GM12892 (cell line): ENCODE data around the genes STK17A and SPDYE1.

DNA sequence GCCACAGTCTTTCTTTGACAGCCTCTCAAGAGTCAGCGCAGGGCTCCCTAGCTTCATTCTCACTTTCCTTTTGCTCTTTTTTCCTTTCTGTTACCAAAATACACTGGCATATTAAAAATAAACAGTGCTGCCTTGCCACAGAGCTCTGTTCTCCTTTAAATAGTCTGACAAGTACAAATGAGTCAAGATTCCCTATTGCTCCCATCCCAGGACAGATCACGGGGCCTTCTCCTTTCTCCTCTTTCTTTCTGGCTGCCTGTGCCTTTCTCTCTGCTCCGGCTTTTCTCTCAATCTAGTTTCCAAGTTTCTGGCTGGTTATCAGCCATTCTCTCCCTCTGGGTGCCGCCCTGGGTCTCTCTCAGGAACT is 132.4 kb upstream of the INHBA start:
- RRBS, result no CpG with 5 or more reads among the region's 4 CpGs

DNA sequence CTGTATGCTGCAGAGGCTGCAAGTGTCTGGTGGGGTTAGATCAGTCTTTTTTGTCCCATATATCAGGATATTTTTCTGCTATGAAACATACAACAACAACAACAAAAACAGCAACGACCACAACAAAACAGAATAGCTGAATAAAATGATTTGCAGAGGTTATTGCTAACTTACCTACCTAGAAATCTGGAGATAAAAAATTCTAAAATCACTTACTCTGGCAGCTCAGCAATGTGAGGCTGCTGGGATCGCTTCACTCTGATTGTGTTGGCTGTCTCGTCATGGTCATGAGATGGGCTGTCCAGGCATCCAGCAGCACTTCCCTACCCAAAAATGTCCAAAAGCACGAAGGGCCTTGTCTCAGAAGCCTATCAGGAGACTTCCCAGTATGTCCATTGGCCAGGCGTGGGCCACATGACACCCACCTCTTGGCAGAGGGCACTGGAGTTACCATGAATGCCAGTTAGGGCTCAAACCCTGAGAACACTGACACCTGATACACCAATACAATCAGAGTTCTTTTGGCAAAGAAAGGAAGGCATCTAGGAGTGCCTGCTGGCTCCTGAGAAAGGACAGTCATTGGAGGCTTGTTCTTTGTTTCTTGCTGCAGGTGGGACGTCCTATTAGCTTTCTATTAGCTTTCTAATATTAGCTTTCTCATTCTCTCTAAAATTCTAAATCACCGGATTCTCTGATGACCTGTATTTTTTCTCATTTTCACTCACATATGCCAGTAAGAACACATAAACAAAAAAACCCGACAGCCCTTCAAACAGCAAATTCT is 27.0 kb upstream of the GLI3 start:
- RRBS, result no CpG with 5 or more reads among the region's 8 CpGs

DNA sequence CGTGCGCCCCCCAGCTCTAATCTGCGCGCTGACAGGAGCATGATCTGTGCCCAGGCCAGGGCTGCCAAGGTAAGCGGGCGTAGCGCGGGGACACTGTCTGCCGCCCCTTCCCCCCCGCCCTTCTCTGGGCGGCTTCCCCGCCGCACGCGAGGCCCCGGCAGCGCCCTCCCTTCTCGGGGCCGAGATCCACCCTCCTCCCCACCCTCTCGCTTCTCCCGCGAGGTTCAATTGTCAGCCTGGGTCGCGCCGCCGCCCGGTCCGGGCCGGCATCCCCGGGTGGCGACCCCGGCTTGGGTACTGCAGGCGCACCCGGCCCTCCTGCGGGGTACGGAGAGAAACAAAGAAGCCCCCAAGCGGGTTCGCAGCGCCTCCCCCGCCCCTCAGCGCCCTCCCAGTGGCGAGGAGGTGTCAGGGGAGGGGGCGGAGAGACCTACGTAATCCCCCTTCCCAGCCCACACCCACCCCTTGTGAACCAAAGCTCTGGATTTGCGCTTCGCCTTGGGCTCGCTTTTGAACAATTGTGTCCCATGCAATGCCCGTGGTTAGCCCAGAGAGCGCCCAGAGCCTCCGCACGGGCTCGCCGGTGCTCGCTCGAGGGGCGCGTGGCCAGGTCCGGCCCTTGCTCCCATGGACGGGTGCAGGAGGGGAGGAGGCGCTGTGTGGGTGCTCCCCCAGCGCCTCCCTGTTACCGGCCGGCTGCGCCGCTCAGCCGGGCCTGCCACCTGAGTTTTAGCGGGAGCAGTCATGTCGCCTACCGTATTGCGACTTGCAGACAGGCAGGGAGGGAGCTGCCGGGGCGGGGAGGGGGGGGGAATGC is 630 bp downstream of the HECW1 start:
- RRBS, result under 1% methylated on average over 13 of the region's 72 CpGs

GRCh38 chr7:43302078-43302960 is 189.9 kb downstream of the HECW1 start:
- RRBS, result no CpG with 5 or more reads among the region's 15 CpGs

DNA sequence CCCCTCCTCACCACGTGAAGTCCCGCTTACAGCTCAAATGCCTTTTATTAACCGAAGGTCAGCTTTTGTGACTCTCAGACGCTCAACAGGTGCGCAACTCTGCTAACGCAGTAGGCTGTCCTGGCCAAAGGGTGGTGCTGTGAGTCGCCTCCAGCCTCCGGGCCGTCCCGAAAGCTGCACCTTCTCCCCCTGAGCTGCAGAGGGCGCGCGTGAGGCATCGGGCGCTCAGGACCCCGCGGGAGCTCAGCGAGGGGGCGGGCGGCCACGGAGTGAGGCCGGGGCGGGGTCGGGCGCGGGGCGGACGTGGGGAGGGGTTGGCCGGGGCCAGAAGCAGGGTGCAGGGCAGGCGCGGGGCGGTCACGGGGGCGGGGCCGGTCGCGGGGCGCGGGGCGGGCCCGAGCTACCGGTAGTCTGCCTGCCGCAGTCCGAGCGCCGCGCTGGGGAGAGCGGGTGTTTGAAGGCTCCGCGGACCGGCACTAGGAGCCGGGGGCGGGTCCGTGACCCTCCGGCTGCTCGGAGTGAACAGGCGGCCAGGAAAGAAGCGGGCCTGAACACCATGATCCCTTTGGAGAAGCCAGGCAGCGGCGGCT is at the start of gene STK17A:
STK17A (plus strand) TSS at position 421 of the 590 bp plus-strand sequence.
- RRBS, result 1% methylated on average over 24 of the region's 60 CpGs

DNA sequence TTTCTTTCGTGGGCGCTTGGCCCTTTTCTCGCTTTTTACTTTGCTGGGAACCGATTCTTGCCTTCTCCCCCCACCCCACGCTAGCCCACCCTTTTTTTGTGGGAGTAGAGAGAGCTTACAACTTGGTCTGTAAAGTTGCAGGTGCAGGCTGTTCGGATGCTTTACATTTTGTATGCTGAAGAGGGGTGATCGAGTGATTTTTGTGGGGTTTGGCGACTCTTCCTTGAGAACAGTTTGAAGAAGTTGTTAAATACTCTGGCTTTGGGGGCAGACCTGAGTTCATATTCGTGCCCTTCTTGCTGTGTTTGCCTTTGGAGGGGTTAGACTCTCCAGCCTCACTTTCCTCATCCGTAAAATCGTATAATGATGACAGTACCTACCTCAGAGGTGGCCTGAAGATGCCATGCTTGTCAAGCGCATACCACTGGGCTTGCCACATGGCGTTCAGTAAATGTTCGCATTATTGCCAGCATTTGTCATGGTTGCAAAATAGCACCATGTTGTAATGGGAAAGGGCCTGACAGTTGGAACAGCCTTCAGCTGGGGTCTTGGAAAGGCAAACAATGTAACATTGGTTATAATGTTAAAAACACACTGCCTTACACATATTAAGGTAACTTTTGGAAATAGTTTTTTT is 1.2 kb downstream of the STK17A start:
- RRBS, result no CpG with 5 or more reads among the region's 14 CpGs

DNA sequence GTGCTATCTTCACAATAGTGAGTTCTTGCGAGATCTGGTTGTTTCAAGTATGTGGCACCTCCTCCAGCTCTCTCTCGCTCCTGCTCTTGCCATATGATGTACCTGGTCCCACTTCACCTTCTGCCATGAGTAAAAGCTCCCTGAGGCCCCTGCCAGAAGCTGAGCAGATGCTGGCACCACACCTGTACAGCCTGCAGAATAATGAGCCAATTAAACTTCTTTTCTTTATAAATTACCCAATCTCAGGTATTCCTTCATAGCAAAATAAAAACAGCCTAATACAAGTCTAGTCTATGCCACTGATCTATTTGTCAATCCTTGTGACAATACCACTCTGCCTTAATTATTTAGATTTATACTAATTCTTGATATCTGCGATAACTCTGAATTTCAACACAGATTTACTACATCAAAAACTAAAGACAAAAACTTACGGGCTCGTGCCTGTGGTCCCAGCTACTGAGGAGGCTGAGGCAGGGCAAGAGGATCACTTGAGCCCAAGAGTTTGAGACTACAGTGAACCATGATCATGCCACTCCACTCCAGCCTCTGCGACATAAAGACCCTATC is 66.1 kb downstream of the COA1 start:
- RRBS, result no CpG with 5 or more reads among the region's 6 CpGs

DNA sequence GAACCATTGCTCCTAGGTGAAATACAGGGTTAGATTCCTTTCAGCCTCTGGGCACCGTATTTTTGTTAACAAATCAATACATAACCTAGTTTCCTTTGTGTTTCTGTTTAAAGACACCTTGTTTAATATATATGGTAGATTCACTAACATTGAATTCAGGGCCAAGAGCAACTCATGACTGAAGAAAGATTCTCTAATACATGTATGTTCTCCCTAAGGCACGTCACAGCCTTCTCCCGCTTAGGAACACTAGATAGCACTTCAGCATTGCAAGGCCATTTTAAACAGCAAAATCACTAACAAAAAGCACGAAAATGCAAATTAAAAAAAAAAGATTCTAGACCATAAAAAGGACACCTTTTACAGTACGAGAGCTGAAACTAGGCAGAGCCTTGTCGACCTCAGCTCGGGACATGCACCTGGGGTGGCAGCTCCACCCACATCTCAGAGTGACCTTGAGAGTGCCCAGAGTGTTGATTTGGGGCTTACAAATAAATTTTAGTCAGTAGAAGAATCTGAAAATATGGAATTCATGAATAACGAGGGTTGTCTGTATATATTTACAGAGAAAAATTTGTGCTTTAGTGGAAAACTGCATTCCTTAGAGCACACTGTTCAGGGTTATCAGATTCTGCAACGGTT is 1.2 kb downstream of the MRPS24 start:
- RRBS, result no CpG with 5 or more reads among the region's 9 CpGs

- RRBS, result no CpG with 5 or more reads among the region's 7 CpGs
Measured at GRCh38 chr7:43873346-43874122, 4.2 kb upstream of the MRPS24 start.

DNA sequence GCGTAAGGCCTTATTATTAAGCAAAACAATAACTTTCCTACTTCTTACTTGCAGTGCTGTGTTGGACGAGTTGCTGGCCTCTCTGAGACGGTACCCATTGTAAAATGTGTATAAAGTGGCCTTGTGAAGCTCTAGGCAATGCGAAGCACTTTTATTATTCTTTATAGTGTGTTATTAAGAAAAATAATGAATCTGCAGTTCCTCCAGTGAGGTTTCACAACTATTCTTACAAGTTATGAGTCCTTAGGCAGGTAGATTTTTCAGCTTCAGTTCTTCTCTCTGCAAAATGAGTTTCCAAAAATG is 519 bp upstream of the URGCP start:
- RRBS, result no CpG with 5 or more reads among the region's 4 CpGs

DNA sequence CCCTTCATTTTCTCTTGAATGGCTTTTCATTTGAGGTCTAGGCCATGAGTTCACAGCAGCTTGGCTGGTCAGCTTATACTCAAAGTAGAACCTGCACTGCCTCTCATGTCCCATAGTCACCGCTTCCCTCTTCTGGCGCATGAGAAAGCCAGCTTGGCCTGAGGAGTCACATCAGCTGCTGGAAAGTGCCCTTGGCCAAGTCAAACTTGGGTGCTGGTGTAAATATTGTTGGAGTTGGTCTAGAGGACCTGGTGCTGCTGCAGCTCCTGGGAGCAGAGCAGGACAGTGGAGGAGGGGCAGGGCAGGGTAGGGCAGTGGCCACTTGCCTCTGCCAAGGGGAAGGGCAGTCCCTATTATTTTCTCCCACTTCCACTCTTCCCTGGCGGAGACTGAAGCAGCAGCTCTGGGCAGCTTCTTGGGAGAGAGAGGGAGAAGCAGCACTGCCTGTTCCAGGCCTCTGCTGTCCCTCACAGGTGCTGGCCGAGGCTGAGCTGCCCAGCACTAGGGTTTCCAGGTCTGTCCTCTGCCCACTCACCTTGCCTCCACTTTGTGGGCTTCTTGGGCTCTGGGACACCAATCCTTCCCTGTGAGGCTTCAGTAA is 12.8 kb downstream of the UBE2D4 start:
- RRBS, result no CpG with 5 or more reads among the region's 4 CpGs

DNA sequence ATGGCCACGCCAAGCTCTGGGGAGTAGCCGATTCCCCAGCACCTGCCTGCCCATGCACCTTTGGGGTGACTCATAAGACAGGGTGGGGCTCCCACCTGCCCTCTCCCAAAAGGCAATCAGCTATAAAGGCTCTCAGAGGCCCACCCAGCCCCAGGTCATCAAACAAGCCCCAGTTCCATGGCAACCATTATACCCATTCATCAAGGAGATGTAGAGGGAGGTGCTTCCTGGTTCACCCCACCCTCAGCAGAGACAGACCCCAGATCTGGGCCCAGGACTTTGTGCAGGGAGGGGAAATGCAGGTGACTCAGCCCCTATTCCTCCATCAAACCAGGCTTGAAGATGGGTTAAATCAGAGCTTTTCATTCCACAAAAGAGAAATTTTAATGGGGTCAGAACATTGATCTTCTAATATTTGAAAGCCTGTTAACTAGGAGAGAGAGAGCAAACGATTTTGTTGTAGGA is at the start of gene SPDYE1:
SPDYE1 (plus strand) TSS at position 240 of the 465 bp plus-strand sequence.
- RRBS, result no CpG with 5 or more reads among the region's 3 CpGs

DNA sequence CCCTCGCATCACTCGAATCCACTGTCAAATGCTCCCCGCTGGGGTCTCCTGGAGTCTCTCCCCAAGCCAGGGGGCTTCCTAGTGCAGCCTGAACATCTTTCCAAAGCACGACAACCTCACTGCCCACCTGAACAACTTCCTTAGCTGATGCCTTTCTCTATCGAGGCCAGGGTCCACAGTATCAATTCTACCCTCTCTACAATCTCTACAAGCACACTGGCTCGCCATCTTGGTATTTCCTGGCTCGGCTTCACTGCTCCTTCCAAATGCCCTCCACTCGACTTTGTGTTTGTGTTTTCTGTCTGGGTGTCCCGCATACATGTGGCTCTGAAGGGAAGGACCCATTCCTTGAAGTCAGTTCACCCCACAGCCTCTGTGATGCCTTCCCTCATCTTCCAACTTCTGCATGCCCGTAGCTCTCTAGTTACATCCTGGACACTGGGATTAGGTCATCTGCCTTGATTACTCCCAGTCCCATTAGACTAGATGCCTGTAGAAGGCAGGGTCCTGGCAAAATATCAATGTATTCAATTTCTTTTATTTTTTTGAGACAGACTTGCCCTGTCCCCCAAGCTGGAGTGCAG is 8.3 kb downstream of the SPDYE1 start:
- RRBS, result no CpG with 5 or more reads among the region's 10 CpGs

DNA sequence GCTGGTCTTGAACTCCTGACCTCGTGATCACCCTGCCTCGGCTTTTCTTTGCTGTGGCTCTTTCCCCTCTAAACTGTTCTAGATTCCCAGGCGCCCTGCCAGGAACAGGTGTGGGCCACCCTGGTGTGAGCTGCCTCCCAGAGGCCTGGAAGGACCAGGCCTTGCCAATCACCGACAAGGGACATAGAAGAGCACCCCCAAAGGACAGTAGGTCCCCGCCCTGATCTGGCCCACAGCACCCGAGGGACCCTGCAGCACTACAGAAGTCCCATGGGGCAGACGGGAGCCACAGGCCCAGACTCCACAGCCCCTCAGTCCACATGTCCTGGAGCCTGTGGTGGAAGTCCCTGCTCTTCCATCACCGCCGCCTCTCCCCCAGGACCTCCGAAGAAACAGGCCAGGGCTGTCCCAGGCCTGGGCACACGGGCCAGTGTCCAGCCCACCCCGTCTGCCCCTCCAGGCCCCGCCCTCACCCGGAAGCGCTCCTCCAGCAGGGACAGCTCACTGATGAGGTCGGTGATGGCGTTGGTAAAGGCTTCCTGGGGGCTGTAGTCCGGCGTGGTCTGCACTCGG is 16.5 kb downstream of the SPDYE1 start:
- RRBS, result no CpG with 5 or more reads among the region's 20 CpGs

DNA sequence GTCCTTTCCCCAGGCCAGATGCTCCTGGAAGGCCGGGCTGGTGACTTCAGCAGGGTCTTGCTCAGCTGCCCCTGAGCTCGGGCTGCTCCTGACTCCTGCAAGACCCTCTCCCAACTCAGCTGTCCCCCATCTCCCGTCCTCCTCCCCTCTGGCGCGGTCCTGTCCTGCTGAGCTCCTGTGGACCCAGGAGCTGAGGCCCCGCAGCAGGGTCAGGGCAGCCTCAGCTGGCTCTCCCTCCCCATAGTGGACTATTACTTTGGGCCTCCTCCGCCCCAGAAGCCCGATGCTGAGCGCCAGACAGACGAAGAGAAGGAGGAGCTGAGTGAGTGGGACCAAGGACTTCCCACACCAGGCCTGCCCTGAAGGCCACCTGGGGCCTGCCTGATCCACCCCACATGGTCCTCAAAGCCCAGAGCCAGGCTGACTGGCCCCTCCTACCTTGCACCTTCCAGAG is 4.5 kb downstream of the AEBP1 start:
- RRBS, result no CpG with 5 or more reads among the region's 10 CpGs

DNA sequence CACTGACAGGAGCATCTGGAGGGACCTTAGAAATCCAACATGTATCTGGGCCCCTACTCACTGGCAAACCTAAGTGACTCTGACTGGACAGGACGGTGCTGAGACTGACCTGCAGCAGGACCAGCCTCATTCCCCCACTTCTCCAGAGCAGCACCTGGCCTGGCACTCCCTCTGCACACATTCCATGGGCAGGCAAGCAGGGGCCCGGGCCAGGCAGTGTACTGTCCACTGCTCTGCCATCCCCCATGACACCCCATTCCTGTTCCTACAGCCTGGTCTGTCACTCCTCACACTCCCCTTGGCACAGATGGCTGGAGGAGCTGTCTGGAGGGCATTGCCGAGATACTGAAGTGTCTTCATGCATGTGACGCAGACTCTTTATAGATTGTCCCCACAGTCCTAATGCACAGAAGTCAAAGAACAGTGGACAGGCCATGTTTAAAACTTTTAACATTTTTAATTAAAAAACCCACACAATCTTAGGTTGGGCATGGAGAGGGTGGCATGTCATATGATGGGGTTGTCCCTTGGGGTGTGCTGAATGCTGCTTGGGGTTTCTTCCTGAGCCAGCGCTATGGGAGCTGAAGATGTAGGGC is 2.8 kb upstream of the MYL7 start:
- RRBS, result no CpG with 5 or more reads among the region's 5 CpGs

GRCh38 chr7:44264167-44264858 is 61.1 kb downstream of the CAMK2B start:
- RRBS, result no CpG with 5 or more reads among the region's 11 CpGs

DNA sequence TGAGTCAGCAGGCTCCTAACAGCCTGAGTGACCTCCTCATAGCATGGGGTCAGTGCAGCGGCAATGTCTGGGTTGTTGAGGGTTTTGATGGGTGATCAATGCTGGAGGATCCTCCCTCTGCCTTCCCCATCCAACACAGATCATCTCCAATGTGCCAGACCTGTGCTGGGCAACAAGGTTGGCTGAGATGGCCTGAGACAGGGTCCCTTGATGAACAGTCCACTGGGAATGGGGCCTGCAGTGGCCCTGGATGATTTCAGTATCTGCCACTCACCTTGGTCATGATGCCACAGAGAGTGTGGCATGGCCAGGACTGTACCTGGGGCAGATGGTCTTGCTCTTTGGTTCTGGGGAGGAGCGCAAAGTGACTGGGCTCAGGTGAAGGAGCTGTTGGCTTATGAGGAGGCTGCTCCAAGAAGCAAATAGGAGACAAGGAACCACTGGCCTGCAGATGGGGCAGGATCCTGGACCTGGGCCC is 55.7 kb upstream of the CAMK2B start:
- RRBS, result no CpG with 5 or more reads among the region's 2 CpGs

DNA sequence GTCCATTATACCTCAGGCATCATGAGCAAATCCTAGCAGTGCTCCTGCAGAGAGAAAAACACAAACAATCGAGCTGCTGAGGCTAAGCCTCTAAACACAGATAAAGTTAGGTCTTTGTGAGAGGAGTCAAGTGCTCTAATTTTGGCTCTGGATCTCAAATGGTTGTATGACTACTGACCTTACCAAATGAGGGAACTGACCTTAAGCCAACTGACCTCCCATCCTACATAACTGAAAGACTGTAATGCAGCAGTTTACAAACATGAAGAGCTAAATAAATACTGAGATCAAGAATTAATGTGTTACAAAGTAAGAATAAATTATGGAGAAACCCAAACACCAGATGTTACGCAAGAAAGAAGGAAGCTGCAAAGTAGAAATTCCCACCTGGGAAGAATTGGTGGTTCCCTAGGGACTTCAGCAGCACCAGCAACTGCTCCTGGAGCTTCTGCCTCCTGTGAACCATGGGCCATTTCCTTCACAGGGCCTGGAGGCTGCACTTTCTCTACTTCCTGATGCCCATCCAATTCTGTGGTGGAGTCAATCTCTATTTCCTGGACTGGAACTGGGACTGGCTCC is 5.8 kb downstream of the NUDCD3 start:
- RRBS, result no CpG with 5 or more reads among the region's 2 CpGs

DNA sequence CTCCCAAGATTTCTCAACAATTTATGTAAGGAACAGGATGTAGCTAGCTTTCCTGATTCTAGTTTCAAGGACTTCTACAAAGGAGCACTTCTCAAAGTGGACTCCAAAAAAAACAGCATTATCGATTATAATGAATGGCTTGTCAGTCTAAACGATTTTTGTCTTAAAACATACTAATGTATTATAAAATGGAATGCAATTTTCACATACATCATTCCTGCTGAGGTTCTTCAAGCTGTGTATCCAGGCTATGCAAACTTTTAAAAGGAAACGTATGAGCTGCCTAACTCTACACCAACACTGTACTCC is 3.5 kb downstream of the NUDCD3 start:
- RRBS, result no CpG with 5 or more reads among the region's 3 CpGs